Astrocyte (in vitro differentiated cells and primary cell): ENCODE measurements around the genes HMOX1 and APOL1.

DNA sequence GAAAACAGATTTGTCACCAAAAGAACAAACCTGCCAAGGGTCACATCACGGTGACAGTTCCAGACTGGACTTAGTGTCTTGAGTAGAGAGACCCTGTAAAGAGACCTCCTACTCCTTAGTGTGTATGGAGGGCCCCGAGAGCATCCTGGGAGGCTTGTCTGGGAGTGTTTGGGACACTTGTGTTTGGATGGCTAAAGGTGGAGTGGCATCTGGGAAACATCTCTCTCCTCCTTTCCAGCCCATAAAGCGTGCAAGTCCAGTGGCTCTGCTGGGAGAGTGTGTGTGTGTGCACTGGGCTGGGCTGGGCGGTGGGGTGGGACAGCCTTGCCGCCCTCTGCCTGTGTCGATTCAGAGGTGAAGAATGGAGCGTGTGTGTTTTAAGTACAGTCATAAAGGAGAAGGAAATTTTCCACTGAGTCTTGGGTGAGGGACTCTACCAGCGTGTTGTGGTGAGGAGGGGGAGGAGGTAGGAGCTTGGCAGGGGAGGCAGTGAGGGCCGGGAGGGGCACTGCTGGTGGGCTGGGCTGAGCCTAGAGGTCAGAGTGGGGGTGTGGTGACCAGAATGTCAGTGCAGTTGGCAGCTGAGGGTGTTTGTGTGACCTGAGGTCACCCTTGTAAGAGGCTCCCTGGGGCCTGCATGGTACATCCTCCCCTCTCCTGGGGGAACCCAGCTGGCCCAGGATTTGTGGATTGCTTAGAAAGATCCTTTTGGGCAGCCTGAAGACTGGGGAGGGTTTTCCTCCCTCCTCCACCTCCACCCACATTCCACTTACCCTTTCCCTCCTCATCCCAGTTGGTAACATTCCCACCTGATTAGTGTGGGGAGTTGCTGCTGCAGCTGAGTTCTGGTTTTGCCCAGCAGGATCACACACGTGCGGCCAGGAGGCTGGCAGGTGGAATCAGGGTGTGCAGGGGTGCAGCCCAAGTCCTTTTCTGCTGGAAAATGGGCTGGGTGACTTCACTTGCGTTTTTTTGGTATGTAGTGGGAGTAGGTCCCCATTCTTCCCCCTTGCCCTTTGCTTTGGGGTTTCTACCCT lies 1.7 kb downstream of the TIMP3 start:
- PRO-cap: unidirectional peak, plus-strand start at position 867 of the sequence
- RRBS, 2 experiments: no CpG with 5 or more reads among the region's 12 CpGs

- PRO-cap: no peak
- RRBS, 2 experiments: no CpG with 5 or more reads among the region's 4 CpGs
Measured at GRCh38 chr22:32808565-32809070, 7.1 kb downstream of the TIMP3 start.

DNA sequence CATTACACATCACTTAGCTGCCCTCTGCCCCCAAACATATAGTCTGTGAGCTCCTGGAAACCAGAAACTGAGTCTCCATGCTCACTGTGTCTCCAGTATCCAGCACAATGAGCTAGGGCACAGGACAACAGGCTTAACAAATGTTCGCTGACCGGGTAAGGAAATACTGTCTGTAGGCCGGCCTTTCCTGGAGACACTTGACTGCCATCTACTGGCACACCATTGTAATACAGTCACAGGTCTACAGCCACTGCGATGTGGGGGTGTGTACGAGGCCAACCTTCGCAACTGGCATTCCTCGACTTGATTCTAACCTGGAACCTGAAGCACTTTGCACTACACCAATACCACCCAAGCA lies 72.2 kb downstream of the SYN3 start:
- PRO-cap: no peak
- RRBS, 2 experiments: no CpG with 5 or more reads among the region's 7 CpGs

DNA sequence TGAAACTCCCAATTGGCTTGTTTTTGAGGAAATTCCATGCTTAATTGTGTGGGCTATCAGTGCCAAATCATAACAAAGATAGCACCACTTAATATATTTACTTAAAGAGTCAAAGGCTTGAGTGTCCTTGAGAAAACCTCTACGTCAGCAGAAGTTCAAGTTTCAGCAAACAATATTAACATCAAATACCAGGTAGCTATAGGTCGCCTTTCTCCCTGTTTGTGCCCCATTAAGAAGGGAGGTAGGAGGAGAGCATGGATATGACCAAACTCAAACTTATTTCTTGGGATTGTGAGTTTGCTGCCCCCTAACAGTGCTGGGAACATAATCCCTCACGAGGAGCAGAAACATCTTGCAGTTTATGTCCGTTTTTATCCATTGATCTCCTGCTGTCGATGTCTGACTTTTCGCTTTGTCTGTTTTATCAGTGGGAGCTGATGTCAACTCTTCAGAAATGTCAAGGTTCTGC lies 105.7 kb upstream of the SYN3 start:
- PRO-cap: no peak
- RRBS, 2 experiments: no CpG with 5 or more reads among the region's 6 CpGs

GRCh38 chr22:33332362-33333026 lies 274.3 kb upstream of the SYN3 start:
- PRO-cap: no peak
- RRBS, 2 experiments: no CpG with 5 or more reads among the region's 6 CpGs

DNA sequence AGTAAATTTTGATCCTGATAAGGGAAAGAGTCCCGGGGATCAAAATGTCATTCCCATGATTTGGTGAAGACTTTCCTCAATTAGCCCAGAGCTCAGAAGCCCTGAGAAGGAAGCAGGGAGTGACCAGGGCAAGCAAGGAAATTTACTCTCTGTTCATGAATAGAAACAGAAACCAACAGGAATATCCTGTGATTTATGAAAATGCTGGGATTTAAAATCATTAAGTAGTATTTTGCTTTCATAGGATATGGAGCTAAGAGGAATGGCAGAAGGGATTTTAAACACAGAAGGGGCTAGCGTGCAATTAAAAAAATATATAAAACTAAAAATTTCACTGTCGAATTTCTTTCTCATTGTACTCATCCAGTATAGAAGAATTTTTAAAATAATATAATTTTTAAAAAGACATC lies 356.5 kb downstream of the LARGE1 start:
- PRO-cap: no peak
- RRBS, 2 experiments: no CpG with 5 or more reads among the region's 3 CpGs

GRCh38 chr22:33792671-33793180 lies 127.5 kb downstream of the LARGE1 start:
- PRO-cap: no peak
- RRBS, 2 experiments: no CpG with 5 or more reads among the region's 7 CpGs

DNA sequence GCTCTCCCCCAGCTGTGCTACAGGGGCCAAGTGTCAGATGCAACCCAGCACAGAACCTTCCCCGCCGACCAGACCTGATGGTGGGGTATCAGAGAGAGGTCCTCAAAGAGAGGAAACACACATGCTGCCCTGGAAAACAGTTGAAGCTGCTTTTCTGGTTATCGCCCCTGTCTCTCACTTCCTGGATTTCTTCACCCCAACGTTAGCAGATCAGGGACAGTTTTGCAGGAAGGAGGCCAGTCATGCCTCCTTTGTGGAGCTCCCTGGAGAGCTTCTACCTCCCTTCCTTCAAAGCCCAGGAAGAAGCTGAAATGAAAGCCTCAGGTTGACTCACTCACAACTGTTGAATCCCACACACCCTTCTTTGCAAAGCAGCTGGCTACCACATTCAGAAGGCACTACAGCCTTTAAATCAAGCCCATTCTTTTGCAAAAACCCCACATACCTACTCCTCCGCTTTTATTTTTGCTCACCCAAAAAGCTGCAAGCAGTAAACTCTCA lies 23.4 kb downstream of the LARGE1 start:
- PRO-cap: no peak
- RRBS, 2 experiments: no CpG with 5 or more reads among the region's 5 CpGs

DNA sequence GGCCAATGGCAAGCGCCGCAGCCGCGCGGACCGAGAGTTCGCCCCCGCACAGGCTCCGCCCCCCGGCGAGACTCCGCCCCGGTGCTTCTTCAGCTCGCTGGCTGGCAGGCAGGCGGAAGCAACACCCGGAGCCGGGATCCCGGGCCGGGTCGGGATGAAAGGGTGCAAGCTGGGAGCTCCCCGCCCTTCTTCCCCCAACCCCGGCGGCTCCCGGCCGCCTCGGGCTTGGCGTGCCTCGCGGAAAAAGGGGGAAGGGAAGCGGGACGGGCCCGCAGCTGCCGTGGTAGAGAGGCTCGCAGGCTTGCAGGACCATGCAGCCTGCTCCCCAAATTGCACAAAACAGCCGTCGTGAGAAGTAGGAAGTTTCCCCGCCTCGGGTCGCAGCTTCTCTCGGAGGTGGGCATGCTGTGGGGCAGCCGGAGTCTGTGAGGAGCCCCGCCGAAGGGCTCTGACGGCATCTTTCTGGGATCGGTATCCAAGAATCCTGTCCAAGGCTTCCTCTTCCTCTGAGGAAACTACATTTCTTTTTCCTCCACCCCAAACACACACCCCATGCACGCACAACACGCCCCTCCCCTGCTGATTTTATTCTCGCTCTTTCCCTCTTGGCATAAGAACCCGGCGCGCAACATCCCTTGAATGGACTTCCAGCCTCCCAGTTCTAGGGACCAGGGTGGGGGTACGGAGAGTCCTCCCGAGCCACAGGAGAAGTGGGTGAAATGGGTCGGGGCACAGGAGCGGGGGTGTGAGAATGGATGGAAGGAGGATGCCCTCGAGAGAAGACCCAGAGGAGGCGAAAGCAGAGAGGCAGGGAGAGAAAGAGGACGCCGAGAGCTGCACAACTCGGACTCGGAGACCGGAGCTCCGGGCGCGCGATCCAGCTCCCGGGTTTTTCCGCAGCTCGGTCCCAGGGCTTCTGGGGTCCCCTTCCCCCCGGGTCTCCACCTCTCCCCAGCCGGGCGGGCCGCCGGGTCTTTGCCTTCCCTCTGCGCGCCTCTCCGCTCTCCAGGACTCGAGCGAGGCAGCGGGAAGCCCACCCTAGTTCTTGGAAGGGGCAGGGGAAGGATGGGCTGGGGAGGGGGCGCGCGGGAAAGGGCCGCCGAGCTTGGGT lies 1.2 kb upstream of the LARGE1 start:
- PRO-cap: bidirectional peak, plus-strand start at position 119 of the sequence, minus-strand start outside the sequence
- RRBS, 2 experiments: 1 to 3% methylated on average over 22 of the region's 85 CpGs

- PRO-cap: no peak
- RRBS, 2 experiments: no CpG with 5 or more reads among the region's 17 CpGs
Measured at GRCh38 chr22:35314583-35315459, 15.1 kb downstream of the TOM1 start.

DNA sequence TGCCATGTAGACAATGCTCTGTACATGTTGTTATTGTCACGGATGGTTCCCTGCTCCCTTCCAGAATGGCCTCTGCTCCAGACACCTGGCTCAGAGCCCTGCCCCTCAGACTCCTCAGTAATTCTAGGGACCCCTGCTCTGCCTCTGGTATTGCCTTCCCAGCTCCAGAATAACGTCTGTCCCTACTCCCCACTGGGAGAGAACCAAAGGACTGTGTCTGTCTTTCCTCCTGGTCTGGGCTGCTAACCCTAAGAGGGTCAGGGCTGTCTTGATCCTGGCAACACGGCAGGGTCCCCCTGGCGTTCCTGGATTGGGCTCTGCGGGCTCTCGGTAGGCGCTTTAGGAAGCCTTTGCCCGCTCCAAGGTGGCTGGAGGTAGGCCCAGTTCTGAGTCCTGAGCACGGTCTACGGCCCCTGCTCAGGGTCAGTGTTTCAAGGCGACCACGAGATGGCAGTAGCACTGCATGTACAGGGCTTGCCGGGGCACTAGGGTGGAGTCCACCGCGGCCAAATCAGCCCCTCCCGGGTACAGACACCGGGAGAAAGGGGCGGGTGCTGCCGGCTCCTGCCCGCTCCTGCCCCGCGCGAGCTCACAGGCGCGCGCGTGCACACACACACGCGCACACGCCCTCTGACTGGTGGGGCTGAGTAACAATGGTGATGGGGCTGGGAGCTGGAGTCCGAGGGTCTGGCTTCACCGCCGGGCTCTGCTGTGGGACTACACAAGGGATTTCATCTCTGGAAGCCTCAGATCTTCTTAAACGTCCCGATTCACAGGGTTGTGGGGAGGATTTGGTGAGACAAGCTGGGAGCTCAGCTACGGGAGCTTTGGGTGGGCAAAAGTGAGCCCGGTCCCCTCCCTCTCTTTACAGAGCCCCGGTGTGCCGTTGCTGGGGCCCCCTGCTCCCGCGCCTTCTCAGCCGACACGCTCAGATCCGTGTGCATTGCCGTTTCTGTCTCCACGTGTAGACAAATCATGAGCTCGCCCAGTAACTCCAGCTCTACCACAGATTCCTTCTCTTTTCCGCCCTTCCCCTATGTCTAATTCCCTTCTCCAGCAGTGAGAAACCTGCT lies 30.1 kb upstream of the HMOX1 start:
- PRO-cap: unidirectional peak, plus-strand start at position 592 of the sequence
- RRBS, 2 experiments: 2 to 4% methylated on average over 4 of the region's 48 CpGs

DNA sequence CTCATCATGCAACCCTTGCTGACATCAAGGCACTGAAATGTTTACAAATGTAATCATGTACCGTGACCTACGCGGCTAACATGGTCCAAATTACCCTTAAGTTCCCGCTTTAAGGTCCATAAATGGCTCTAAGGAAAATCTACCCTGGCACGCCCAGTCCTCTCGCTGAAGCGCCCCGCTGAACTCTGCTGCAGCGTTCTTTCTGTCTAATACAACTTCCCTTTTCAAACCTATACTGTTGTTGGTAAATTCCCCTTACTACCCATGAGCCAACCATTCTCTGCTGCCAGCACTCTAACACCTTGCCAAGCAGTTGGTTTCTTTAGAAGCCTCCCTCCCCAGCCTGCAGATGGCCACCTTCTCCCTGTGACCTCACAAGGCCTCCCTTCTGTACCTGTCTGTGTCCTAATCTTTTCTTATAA lies 13.5 kb upstream of the HMOX1 start:
- PRO-cap: no peak
- RRBS, 2 experiments: no CpG with 5 or more reads among the region's 9 CpGs

GRCh38 chr22:35380656-35381773 lies at the start of gene HMOX1:
TSS of gene HMOX1 (plus strand) at chr22:35381096.
- PRO-cap: bidirectional peak, plus-strand start at chr22:35381092, minus-strand start at chr22:35380988
- RRBS, 2 experiments: under 1 to 3% methylated on average over 22 to 24 of the region's 51 CpGs

DNA sequence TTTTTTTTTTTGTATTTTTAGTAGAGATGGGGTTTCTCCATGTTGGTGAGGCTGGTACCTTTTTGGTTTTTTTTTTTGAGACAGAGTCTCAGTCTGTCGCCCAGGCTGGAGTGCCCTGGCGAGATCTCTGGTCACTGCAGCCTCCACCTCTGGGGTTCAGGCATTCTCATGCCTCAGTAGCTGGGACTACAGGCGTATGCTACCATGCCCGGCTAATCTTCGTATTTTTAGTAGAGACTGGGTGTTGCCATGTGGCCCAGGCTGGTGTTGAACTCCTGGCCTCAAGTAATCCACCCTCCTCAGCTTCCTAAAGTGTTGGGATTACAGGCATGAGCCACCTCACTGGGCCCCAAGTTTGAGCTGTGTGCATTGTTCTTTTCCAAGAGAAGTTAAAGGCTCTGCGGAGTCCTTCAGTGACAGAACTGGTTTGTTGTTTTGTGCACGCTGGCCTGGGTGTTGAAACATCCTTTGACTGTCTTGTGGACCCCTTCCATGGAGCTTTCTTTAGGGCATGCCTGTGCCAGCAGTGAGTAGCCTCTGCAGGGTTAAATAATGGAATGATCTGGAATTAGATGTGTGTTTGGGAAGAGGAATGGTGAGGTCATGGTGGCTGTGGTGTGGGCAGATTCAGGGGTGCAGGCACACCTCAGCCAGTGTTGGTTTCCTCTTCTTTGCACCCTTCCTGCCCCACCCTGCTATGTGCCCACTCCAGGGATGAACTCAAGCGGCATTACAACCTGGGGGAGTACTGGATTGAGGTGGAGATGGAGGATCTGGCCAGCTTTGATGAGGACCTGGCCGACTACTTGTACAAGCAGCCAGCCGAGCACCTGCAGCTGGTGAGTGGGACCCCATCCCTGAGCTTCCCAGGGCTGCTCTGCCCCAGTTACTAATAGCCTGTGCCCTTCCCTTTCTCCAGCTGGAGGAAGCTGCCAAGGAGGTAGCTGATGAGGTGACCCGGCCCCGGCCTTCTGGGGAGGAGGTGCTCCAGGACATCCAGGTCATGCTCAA lies 2.9 kb downstream of the MCM5 start:
- PRO-cap: no peak
- RRBS, 2 experiments: no CpG with 5 or more reads among the region's 12 CpGs

- PRO-cap: no peak
- RRBS, 2 experiments: no CpG with 5 or more reads among the region's 2 CpGs
Measured at GRCh38 chr22:35737697-35738027, 20.0 kb downstream of the APOL5 start.

DNA sequence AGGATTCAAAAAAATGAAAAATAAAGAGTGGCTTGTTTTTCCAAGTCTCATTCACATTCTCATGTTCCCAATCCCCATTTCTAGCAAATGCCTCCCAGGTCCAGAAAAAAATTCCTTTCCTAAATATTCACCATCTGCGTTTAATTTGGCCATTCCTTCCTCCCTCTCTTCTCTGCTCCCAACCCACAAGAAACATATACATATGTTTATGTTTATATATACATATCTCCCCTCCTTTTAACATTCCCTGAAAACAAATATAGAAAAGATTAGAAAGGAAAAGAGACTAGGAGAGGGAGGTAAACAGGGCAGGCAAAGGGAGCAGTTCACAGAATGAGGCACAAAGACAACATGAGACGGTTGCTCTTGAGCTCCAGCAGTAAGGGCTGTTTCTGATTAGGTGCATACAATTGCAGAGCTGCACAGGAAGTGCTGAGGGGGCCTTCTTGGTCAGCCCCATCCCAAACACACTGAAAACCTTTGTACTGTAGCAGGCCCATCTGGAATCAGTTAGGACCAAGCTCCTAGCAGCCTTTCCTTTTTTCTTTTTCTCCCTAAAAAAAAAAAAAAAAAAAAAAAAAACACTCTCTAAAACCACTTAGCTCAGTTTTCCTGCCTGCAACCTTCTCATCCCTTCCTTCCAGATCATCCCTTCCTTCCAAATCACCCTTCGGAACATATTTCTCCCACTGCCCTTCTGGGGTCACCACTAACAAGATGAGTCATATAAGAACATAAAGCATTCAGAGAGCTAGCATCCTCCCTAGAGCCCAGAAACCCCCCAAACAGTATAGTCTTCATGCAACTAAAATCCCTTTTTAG lies 57.1 kb downstream of the RBFOX2 start:
- PRO-cap: no peak
- RRBS, 2 experiments: no CpG with 5 or more reads among the region's 3 CpGs

GRCh38 chr22:35993629-35994313 lies 34.9 kb downstream of the RBFOX2 start:
- PRO-cap: no peak
- RRBS, 2 experiments: no CpG with 5 or more reads among the region's 6 CpGs

DNA sequence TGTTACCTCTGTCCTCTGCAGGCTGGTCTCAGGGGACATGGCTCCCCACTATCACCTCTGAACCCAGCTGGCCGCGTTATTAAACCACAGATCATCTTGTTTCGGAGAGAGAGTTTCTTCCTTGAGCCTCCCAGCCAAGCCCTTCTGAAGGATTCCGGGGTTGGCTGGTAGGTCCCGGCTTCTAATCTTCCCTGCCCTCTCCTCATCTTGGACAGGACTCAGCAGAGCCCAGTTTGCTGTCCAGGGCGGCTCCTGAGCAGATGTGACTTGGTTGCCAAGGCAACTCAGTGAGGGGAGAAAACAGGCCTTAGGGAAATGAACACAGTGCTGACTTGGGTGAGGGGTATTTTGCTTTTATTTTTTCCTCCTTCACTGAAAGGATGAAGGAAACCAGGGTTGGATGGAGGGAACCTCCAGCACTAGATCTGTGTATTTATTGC lies 13.2 kb downstream of the APOL3 start:
- PRO-cap: no peak
- RRBS, 2 experiments: no CpG with 5 or more reads among the region's 6 CpGs

- PRO-cap: no peak
- RRBS, 2 experiments: no CpG with 5 or more reads among the region's 6 CpGs
Measured at GRCh38 chr22:36204578-36204973, 3.0 kb upstream of the APOL4 start.

DNA sequence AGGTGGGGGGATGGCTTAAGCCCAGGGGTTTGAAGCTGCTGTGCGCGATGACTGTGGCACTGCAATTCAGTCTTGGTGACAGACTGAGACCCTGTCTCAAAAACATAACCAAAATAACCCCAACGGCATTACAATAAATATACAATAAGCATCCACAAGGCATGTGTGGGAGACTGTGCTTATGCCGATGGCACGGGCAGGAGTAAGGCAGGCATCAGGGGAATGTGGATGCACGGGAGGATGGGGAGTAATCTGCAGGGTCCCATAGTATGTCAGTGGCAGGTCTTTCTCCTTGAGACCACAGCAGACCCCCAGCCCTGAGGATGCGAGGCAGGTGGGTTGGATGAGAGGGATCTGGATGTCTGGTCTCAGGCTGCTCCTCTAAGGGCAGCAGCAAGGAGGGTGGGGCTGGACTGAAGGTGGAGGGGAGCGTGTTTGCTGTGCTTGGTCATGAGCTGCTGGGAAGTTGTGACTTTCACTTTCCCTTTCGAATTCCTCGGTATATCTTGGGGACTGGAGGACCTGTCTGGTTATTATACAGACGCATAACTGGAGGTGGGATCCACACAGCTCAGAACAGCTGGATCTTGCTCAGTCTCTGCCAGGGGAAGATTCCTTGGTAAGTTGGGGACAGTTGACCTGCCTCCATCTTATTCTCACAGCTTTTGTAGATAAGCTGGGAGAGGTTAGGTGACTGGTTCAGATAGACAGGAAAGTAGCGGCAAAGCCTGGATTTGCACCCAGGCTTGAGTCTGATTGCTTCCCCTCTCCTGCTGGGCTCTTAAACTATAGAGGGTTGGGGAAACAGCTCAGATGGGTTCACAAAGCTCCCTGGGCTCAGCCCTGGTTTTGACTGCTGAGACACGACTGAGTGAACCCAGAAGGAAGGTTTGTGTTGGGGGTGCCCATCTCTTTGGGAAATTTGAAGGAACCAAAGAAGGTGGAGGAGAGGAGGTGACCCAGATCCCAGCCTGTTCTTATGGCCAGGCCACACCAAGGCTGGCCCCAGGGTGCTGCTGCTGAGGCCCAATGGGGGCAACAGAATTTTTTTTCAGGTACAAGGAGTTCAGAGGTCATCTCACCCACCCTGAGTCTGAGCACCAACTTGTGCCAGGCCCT lies at the start of gene APOL1:
APOL1 (plus strand) TSS at position 533 of the 1,119 bp plus-strand sequence.
- PRO-cap: bidirectional peak, plus-strand start at position 533 of the sequence, minus-strand start at position 325 of the sequence
- RRBS, 2 experiments: no CpG with 5 or more reads among the region's 13 CpGs